ENCODE results near the genes MAP7D3 and CXorf66.

- RAMPAGE, long total RNA = no peak
- RRBS, 2 experiments = no CpG with 5 or more reads among the region's 9 CpGs
CAGE:
- cytosol, long polyA minus RNA = no peak
- cytosol, long polyA plus RNA = no peak
- long polyA plus RNA = no peak
- nucleolus, long total RNA = no peak
- nucleus, long polyA plus RNA = no peak
- nucleus, long total RNA = no peak
These were observed 22.7 kb upstream of the FHL1 start for GRCh38 chrX:136173901-136174796.

DNA sequence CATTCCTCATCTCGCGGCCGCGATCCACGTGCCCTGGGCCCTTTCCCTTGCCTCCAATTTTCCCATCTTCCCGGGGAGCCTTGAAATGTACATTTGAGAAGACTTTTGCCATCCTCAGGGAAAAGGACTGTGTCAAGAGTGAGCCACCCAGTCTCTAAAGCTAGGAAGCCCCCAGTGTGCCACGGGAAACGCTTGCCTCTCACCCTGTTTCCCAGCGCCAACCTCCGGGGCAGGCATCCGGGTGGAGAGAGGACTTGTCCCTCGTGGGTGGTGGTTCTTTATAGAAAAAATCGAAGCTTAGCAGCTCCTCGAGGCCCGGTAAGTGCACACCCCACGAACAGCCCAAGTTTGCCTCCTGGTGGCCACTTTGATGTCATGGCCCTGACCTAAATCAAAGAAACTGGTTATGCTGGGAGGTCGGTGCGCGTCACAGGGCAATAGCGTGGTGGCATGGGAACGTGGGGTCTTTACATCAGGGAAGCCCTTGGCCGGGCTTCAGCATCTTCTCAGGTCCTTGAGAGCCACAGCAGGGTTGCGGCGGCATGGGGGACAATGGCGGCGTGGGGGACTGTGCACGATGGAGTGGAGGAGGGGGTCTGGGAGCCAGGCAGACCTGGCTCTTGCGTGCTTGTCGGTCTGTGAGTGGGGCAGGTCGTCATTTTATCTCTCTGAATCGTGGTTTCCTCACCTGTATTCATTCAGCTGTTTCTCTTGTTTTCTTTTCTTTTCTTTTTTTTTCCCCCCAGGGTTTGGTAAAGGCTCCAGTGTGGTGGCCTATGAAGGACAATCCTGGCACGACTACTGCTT is 12.5 kb downstream of the FHL1 start:
- RAMPAGE, long total RNA = no peak
- RRBS, 2 experiments = 41 to 55% methylated on average over 5 of the region's 32 CpGs
CAGE:
- cytosol, long polyA minus RNA = no peak
- cytosol, long polyA plus RNA = no peak
- long polyA plus RNA = no peak
- nucleolus, long total RNA = no peak
- nucleus, long polyA plus RNA = no peak
- nucleus, long total RNA = no peak

- RAMPAGE, long total RNA = start-site peak on the minus strand at chrX:136251362-136251402, 2,668 and 2,984 reads in 2 replicates
- RRBS, 2 experiments = 23 to 28% methylated on average over 28 to 41 of the region's 57 CpGs
CAGE:
- cytosol, long polyA minus RNA = start-site peak on the minus strand at chrX:136251373-136251380, 48 reads
- cytosol, long polyA plus RNA = start-site peak on the minus strand at chrX:136251359-136251420, 266 and 223 reads in 2 replicates
- long polyA plus RNA = start-site peak on the minus strand at chrX:136251365-136251372, 137 and 123 reads in 2 replicates
- nucleolus, long total RNA = no peak
- nucleus, long polyA plus RNA = start-site peak on the minus strand at chrX:136251365-136251374, 80 and 78 reads in 2 replicates
- nucleus, long total RNA = no peak
These were observed at the start of gene MAP7D3 for GRCh38 chrX:136251199-136251921. MAP7D3 (minus strand) TSS chrX:136251400.

- RAMPAGE, long total RNA = no peak
- RRBS, 2 experiments = no CpG with 5 or more reads among the region's 3 CpGs
CAGE:
- cytosol, long polyA minus RNA = no peak
- cytosol, long polyA plus RNA = no peak
- long polyA plus RNA = no peak
- nucleolus, long total RNA = no peak
- nucleus, long polyA plus RNA = no peak
- nucleus, long total RNA = no peak
These were observed 65.5 kb downstream of the ARHGEF6 start for GRCh38 chrX:136715229-136715721.

GRCh38 chrX:136731308-136731739 is 49.4 kb downstream of the ARHGEF6 start:
- RAMPAGE, long total RNA = no peak
- RRBS, 2 experiments = no CpG with 5 or more reads among the region's 5 CpGs
CAGE:
- cytosol, long polyA minus RNA = no peak
- cytosol, long polyA plus RNA = no peak
- long polyA plus RNA = no peak
- nucleolus, long total RNA = no peak
- nucleus, long polyA plus RNA = no peak
- nucleus, long total RNA = no peak

DNA sequence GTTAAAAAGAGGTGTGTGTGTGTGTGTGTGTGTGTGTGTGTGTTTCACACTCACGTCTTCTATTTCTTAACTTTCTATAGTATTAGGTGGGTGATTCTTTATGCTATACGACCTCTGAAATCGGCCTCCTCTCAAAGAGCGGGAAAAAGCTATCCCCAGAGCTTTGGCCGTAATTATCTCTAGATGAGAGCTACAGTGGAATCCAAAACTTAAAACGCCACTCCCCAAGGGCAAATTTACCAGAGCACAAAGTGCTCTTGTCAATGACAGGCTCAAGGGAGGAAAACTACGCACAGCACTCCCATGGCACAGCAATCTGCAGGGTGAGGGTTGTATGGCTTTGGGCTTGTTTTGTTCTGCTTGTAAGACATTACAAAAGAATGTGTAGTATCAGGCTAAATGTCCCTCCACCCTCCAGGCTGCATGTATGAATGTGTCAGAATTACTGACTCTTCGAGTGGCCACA is 44.1 kb downstream of the ARHGEF6 start:
- RAMPAGE, long total RNA = no peak
- RRBS, 2 experiments = no CpG with 5 or more reads among the region's 8 CpGs
CAGE:
- cytosol, long polyA minus RNA = no peak
- cytosol, long polyA plus RNA = no peak
- long polyA plus RNA = no peak
- nucleolus, long total RNA = no peak
- nucleus, long polyA plus RNA = no peak
- nucleus, long total RNA = no peak

GRCh38 chrX:136909689-136910640 is 29.4 kb upstream of the RBMX start:
- RAMPAGE, long total RNA = no peak
- RRBS, 2 experiments = no CpG with 5 or more reads among the region's 28 CpGs
CAGE:
- cytosol, long polyA minus RNA = no peak
- cytosol, long polyA plus RNA = no peak
- long polyA plus RNA = no peak
- nucleolus, long total RNA = start-site peak on the minus strand at chrX:136910045-136910076, 5 reads
- nucleus, long polyA plus RNA = no peak
- nucleus, long total RNA = no peak

DNA sequence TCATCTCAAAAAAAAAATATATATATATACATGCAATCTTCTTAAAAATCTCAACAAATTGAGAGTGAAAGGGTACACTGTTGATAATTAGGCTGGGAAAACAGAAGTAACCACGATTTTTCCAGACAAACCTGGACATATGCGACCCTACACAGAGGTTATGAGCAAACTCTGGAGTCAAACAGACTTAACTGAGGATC is 85.2 kb downstream of the ZIC3 start:
- RAMPAGE, long total RNA = no peak
- RRBS, 2 experiments = no CpG with 5 or more reads among the region's 2 CpGs
CAGE:
- cytosol, long polyA minus RNA = no peak
- cytosol, long polyA plus RNA = no peak
- long polyA plus RNA = no peak
- nucleolus, long total RNA = no peak
- nucleus, long polyA plus RNA = no peak
- nucleus, long total RNA = no peak

- RAMPAGE, long total RNA = no peak
- RRBS, 2 experiments = no CpG with 5 or more reads among the region's 18 CpGs
CAGE:
- cytosol, long polyA minus RNA = no peak
- cytosol, long polyA plus RNA = no peak
- long polyA plus RNA = no peak
- nucleolus, long total RNA = no peak
- nucleus, long polyA plus RNA = no peak
- nucleus, long total RNA = no peak
These were observed 66.9 kb upstream of the FGF13 start for GRCh38 chrX:138778441-138778749.

DNA sequence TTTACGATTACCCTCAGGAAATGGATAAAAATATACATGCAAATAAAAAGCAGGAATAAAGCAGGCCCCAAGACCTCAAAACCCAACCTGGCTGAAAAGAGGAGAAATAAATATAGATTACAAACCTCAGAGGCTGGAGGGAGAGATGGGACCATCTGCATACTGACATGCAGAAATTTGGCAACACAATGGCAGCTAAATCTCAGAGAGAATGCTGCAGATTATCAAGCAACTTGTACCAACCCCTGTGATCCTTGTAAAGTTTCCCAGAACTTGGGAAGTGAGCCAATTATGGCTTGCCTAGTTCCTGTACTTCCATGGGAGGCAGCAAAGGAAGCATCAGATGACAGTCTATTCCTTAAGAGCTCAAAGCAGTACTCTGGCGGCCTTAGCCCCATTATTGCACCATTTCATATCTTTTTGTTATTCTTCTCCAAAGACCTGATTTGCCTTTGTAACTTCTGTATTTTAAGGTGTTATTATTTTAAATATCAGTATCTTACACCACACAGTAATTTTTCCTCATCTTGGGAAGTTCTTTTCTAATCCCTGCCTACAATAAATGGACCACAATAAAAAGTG is 100.7 kb downstream of the ATP11C start:
- RAMPAGE, long total RNA = no peak
- RRBS, 2 experiments = no CpG with 5 or more reads among the region's 2 CpGs
CAGE:
- cytosol, long polyA minus RNA = no peak
- cytosol, long polyA plus RNA = no peak
- long polyA plus RNA = no peak
- nucleolus, long total RNA = no peak
- nucleus, long polyA plus RNA = no peak
- nucleus, long total RNA = no peak

DNA sequence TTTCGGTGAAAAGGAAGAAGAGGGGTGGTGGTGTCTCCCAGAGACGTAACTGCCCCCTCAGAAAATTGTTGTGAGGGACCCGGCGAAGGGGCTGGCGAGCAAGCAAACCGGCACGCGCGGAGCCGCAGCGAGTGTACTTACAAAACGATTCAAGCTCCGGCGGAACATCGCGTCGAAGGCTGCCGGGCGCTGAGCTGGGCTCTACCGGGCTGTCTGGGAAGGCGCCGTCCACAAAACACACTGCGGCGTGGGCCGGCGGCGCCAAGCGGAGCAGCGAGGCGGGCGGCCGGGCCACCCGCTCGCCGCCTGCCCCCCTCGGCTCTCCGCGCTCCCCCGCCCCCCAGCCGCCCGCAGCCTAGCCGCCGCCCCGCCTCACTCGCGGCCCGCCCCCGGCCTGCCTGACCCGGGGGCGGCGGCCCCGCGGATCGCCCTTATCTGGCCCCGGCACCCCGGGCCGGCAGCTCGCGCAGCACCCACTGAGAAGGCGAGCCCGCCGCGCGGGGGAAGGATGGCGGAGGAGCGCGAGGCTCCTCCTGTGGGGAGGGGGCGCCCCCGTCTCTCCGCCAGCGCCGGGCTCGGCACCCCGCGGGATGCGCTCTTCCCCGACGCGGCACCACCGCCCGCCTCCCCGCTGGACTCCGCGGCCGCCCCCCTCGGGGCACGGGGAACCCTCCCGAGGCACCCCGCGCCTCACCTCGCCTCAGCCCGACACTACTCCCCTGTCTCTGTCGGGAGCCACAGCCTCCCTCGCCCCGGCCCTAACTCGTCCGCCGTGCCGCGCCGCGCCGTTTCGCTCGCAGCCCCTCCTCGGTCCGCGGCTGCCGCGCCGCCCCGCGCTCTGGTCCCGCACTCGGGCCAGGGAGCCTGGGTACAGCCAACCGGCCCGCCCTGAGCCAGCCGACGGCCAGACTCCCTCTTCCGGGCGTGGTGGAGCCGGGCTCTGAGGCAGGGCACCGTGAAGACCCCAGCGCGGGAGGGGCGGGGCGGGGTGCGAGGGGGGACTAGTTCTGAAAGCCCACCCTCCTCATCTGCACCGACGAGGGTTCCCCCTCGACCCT is 649 bp downstream of the ATP11C start:
- RAMPAGE, long total RNA = no peak
- RRBS, 2 experiments = 33 to 36% methylated on average over 26 to 40 of the region's 131 CpGs
CAGE:
- cytosol, long polyA minus RNA = start-site peak on the minus strand centred at position 536 of the sequence, 8 bp wide, 27 reads
- cytosol, long polyA plus RNA = start-site peak on the minus strand centred at position 264 of the sequence, 123 bp wide, 24 and 42 reads in 2 replicates
- long polyA plus RNA = start-site peak on the minus strand centred at position 209 of the sequence, 103 bp wide, 23 and 23 reads in 2 replicates
- nucleolus, long total RNA = no peak
- nucleus, long polyA plus RNA = no peak
- nucleus, long total RNA = no peak

- RAMPAGE, long total RNA = no peak
- RRBS, 2 experiments = no CpG with 5 or more reads among the region's 2 CpGs
CAGE:
- cytosol, long polyA minus RNA = no peak
- cytosol, long polyA plus RNA = no peak
- long polyA plus RNA = no peak
- nucleolus, long total RNA = no peak
- nucleus, long polyA plus RNA = no peak
- nucleus, long total RNA = no peak
These were observed at the start of gene CXorf66 for GRCh38 chrX:139965247-139965657. CXorf66 (minus strand) TSS chrX:139965521.

- RAMPAGE, long total RNA = no peak
- RRBS, 2 experiments = no CpG with 5 or more reads among the region's 3 CpGs
CAGE:
- cytosol, long polyA minus RNA = no peak
- cytosol, long polyA plus RNA = no peak
- long polyA plus RNA = no peak
- nucleolus, long total RNA = no peak
- nucleus, long polyA plus RNA = no peak
- nucleus, long total RNA = no peak
These were observed 183.7 kb downstream of the ENSG00000230707 start for GRCh38 chrX:140275102-140275651.

DNA sequence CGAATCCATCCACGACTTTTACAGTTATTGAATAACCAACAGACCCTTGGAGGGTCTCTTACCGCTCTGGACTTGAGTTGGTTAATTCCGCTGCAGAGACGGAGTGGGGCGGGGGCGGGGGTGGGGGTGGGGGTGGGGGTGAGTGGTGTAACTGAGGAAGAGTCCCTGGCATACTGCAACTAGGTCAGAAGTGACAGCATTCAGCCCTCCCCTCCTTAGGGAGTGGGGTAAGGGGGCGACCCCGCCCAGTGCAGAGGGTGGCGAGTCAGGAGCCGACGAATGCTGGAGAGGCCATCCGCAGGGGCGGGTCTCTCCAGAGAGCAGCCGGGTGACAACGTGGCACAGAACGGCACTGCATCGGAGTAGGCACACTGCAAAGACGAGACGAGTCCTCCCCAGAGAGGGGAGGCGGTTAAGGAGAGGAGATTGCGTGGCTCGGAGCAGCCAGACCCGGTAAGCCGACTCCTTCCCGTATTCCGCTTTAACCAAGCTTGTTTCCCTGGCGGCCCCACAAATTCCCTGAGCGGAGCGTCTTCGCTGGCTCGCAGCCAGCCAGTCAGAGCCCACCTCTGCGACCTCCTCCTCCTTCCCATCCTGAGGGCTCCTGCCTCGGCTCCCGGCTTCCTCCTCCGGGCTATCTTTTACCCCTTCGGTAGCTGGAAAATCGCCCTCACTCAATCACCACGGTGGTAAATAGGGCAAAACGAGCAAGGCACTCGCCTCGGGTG is 238.0 kb upstream of the SPANXB1 start:
- RAMPAGE, long total RNA = no peak
- RRBS, 2 experiments = no CpG with 5 or more reads among the region's 42 CpGs
CAGE:
- cytosol, long polyA minus RNA = no peak
- cytosol, long polyA plus RNA = no peak
- long polyA plus RNA = no peak
- nucleolus, long total RNA = no peak
- nucleus, long polyA plus RNA = no peak
- nucleus, long total RNA = no peak

GRCh38 chrX:144662913-144663257 is 584.4 kb upstream of the SPANXN1 start:
- RAMPAGE, long total RNA = no peak
- RRBS, 2 experiments = no CpG with 5 or more reads among the region's 2 CpGs
CAGE:
- cytosol, long polyA minus RNA = no peak
- cytosol, long polyA plus RNA = no peak
- long polyA plus RNA = no peak
- nucleolus, long total RNA = no peak
- nucleus, long polyA plus RNA = no peak
- nucleus, long total RNA = no peak

GRCh38 chrX:147174586-147174896 is 360.0 kb upstream of the CXorf51A start:
- RAMPAGE, long total RNA = no peak
- RRBS, 2 experiments = no CpG with 5 or more reads among the region's 1 CpG
CAGE:
- cytosol, long polyA minus RNA = no peak
- cytosol, long polyA plus RNA = no peak
- long polyA plus RNA = no peak
- nucleolus, long total RNA = no peak
- nucleus, long polyA plus RNA = no peak
- nucleus, long total RNA = no peak

DNA sequence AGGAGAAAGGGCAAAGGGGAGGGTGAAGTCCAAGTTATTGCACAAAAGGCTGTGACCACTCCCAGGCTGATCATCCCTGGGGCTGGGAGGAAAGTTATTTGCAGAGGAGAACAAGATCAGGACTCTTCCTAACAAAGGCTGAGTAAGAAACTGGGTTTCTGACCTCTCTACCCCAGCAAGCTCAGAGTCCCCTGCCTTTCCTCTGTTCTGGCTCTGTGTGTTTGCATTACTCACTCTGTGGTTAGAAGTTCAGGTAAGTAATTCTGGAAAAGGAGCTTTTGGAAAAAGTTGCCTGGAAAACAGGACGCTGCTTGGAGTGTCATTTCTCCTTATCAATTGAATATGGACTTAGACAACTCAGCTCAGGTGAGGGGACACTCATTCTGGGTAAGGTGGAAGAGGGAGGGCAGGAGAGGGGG is 366.5 kb upstream of the CXorf51A start:
- RAMPAGE, long total RNA = no peak
- RRBS, 2 experiments = no CpG with 5 or more reads among the region's 1 CpG
CAGE:
- cytosol, long polyA minus RNA = no peak
- cytosol, long polyA plus RNA = no peak
- long polyA plus RNA = no peak
- nucleolus, long total RNA = no peak
- nucleus, long polyA plus RNA = no peak
- nucleus, long total RNA = no peak

GRCh38 chrX:147876960-147877250 is 34.8 kb upstream of the FMR1 start:
- RAMPAGE, long total RNA = no peak
- RRBS, 2 experiments = no CpG with 5 or more reads among the region's 2 CpGs
CAGE:
- cytosol, long polyA minus RNA = no peak
- cytosol, long polyA plus RNA = no peak
- long polyA plus RNA = no peak
- nucleolus, long total RNA = no peak
- nucleus, long polyA plus RNA = no peak
- nucleus, long total RNA = no peak

GRCh38 chrX:148310315-148310787 is 190.1 kb upstream of the AFF2 start:
- RAMPAGE, long total RNA = no peak
- RRBS, 2 experiments = no CpG with 5 or more reads among the region's 2 CpGs
CAGE:
- cytosol, long polyA minus RNA = no peak
- cytosol, long polyA plus RNA = no peak
- long polyA plus RNA = no peak
- nucleolus, long total RNA = no peak
- nucleus, long polyA plus RNA = no peak
- nucleus, long total RNA = no peak

- RAMPAGE, long total RNA = no peak
- RRBS, 2 experiments = no CpG with 5 or more reads among the region's 4 CpGs
CAGE:
- cytosol, long polyA minus RNA = no peak
- cytosol, long polyA plus RNA = no peak
- long polyA plus RNA = no peak
- nucleolus, long total RNA = no peak
- nucleus, long polyA plus RNA = no peak
- nucleus, long total RNA = no peak
These were observed 119.9 kb upstream of the AFF2 start for GRCh38 chrX:148380483-148381042.

Measured in GM12878 (cell line).